ENCODE results near the gene AKAIN1.

DNA sequence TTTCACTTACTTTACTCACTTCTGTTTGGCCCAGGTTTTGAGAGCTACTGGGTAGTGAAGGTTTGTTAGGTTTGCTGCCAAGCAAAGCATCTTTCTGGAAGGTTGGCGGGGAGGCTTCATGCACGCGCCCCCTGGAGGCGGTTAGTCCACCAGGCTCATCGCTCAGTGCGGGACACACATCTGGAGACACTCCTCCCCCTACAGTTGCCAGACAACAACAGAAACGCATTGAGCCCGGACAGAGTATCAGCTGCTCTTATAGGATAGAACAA is 90.5 kb downstream of the MYOM1 start:
- PRO-cap, 3 experiments, result no peak in any of the 3 experiments
- RRBS, result no CpG with 5 or more reads among the region's 8 CpGs

DNA sequence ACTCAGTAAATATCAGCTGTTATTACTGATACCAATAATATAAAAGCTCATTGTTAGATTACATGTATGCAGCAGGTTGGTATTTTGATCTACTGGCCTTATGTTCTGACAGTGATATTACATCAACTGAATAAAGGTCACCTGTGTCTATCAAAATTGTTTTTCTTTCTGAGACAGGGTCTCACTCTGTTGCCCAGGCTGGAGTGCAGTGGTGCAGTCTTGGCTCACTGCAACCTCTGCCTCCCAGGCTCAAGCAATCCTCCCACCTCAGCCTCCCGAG is 1.0 kb upstream of the MYOM1 start:
- PRO-cap, 3 experiments, result no peak in any of the 3 experiments
- RRBS, result no CpG with 5 or more reads among the region's 1 CpG

DNA sequence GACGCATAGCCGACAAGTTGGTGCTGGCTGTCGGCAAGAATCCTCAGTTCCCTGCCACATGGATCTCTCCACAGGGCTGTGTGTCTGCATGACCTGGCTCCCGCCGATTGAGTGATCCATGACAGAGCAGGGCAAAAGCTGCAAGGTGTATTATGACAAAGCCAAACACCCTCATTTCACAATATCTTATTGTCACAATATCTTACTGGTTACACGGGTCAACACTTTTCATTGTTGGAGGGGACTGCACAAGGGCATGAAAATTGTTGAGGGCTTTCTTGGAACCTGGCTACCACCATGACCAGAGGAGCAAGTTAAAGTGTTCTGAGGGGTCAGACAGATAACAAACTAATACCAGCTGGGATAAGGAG is 4.3 kb downstream of the MYL12B start:
- PRO-cap, 3 experiments, result no peak in any of the 3 experiments
- RRBS, result no CpG with 5 or more reads among the region's 6 CpGs

- PRO-cap, 3 experiments, result no peak in any of the 3 experiments
- RRBS, result no CpG with 5 or more reads among the region's 4 CpGs
These were observed 14.2 kb downstream of the MYL12B start for GRCh38 chr18:3275966-3276760.

GRCh38 chr18:3280168-3280351 is 18.1 kb downstream of the MYL12B start:
- PRO-cap, 3 experiments, result no peak in any of the 3 experiments
- RRBS, result no CpG with 5 or more reads among the region's 3 CpGs

- PRO-cap, 3 experiments, result peak in 3 of 3 experiments; most common plus-strand start chr18:3450111 (in 1); most common minus-strand start chr18:3450031 (in 2)
- RRBS, result under 1% methylated on average over 20 of the region's 30 CpGs
These were observed 128 bp upstream of the TGIF1 start for GRCh38 chr18:3449940-3450148.

DNA sequence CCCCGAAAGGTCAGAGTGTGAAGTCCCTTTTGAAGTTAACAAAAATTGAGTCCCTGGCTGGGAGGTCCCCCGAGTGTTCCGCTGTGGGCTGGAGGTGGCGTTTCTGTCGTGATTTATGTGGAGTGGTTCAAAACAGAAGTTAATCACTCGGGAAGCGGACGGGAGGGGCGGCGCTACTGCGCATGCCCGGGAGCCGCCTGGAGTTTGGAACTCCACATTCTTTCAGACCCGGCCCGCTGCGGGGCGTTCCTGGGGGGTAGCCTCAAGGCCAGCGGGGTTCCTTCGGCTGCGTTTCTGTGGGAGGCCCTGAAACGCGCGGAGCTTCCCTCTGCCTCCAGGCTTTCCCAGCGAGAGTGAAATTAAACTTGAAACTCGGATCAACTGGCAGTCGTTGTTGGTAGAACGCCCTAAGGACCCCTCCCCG is 1.4 kb downstream of the TGIF1 start:
- PRO-cap, 3 experiments, result peak in 3 of 3 experiments; most common plus-strand start position 309 of the sequence (in 2); most common minus-strand start position 105 of the sequence (in 3)
- RRBS, result 11% methylated on average over 3 of the region's 28 CpGs

- PRO-cap, 3 experiments, result peak in 3 of 3 experiments; most common minus-strand start chr18:3593936 (in 3)
- RRBS, result no CpG with 5 or more reads among the region's 12 CpGs
These were observed 143.5 kb downstream of the TGIF1 start for GRCh38 chr18:3593288-3594034.

DNA sequence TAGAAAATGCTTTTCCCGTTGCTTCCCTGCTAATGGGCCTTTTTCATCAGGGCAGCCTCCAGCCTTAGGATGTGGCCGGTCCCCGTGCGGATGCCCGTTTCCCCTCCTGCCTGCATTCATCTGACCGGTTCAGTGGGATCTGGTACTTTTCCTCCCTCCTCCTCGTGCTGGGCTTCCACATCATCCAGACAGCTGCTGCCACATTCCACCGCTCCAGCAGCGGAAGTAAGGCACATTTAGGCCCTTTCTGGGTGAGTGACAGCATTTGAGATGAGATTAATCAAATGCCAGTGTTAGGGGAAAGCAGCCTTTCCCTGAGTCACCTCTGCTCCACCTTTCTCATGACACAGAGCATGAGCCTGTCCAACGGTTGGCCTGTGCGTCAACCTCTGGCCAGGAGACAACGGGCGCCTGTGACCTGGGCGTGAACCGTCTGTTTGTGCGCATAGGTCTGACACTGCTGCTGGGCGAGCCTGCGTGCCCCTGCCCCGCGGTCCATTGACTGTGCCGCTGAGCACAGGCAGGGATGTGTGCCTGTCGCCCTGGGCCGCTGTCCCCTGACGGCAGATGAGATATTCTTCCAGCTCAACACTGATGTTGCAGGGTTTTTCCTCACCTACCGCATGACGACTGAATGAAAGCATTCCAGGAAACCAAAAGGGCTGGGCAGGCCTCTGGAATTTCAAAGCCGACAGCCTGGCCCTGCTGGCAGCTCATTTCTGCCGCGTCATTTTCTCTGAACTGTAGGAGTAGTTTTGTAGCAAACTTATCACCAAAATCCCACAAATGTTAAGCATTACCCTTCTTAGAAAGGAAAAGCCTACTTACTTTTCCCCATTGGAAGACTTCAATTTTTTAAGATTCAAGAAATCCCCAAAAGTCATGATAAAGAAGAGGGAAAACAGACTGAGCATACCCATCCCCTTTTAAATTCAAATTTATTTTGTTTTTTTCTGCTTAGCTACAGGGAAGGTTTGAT is 174.1 kb downstream of the TGIF1 start:
- PRO-cap, 3 experiments, result peak in 3 of 3 experiments; most common plus-strand start position 501 of the sequence (in 3); most common minus-strand start position 500 of the sequence (in 3)
- RRBS, result 21% methylated on average over 5 of the region's 29 CpGs

- PRO-cap, 3 experiments, result no peak in any of the 3 experiments
- RRBS, result no CpG with 5 or more reads among the region's 15 CpGs
These were observed 203.8 kb downstream of the TGIF1 start for GRCh38 chr18:3653416-3654508.

GRCh38 chr18:3710493-3711488 is 260.8 kb downstream of the TGIF1 start:
- PRO-cap, 3 experiments, result no peak in any of the 3 experiments
- RRBS, result no CpG with 5 or more reads among the region's 11 CpGs

- PRO-cap, 3 experiments, result no peak in any of the 3 experiments
- RRBS, result no CpG with 5 or more reads among the region's 8 CpGs
These were observed 272.4 kb downstream of the TGIF1 start for GRCh38 chr18:3722202-3723038.

DNA sequence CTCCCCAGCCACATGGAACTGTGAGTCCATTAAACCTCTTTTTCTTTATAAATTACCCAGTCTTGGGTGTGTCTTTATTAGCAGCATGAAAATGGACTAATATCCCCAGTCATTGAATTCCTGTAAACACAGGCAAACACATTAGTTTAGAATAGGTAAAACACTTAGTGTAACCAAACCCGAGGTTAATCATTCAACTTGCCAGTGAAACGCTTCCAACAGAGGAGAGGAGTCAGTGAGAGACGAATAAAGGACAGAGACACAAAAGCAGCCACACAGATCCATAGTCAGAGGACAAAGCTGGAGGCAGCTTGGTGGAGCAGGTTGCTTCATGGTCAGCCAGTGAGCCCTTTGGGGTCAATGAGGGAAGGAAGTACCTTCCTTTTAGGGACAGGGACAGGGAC is 348.1 kb downstream of the TGIF1 start:
- PRO-cap, 3 experiments, result no peak in any of the 3 experiments
- RRBS, result no CpG with 5 or more reads among the region's 3 CpGs

GRCh38 chr18:4630430-4630629 is 175.2 kb upstream of the DLGAP1 start:
- PRO-cap, 3 experiments, result peak in 1 of 3 experiments; most common plus-strand start chr18:4630511 (in 1)
- RRBS, result no CpG with 5 or more reads among the region's 1 CpG

GRCh38 chr18:5196700-5197430 is at the start of gene AKAIN1:
Gene AKAIN1 (minus strand): TSS chr18:5197257.
- PRO-cap, 3 experiments, result no peak in any of the 3 experiments
- RRBS, result 2% methylated on average over 11 of the region's 57 CpGs

GRCh38 chr18:5423259-5423734 is 120.5 kb downstream of the EPB41L3 start:
- PRO-cap, 3 experiments, result no peak in any of the 3 experiments
- RRBS, result no CpG with 5 or more reads among the region's 10 CpGs

DNA sequence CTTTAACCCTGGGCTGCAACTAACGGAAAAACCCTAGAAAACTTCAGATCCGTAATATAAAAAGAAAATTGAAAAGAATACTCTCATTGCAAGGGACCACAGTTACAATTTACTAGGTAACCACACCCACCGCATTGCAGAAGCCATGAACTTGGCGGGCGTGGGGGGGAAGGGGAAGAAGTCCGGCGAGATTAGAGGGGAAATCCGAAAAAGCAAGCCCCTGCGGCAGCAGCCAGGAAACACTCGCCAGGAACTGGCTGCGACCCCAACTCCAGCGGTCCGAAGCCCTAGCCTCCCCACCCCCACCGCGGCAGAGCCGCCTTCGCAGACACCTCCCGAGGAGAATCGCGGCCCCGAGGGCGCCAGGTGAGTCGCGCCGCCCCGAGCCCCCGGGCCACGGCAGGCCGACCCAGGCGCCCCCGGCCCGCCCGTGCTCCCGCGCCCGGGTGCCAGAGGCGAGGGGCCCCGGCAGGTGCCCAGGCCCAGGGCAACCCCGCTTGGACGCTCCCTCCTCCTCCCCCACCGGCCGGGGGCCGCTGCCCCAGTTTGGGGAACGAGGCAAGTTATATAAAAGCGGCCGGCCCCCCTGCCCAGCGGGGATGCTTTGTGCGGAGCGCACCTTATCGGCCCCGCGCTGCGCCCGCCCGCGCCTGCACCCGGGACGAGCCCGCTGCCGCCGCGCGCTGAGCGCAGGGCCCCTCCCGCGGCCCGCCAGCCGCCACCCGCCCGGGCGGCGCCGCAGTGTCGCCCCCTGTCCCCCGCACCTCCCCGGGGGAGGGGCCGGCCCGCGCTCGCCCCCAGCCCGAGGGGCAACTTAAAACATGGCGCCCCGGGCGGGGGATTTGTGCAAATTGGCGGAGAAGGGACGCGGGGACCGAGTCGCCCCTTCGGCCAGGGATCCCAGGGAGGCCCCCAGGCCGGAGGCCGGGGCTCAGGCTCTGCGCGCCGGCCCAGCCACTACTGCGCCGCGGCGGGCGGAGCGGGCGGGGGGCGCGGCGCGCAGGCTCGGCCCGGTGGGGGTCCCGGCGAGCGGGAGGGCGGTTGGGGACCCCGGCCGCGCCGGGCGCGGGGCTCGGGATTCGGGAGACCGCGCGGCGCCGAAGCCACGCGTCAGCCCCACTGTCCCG is 740 bp downstream of the EPB41L3 start:
- PRO-cap, 3 experiments, result no peak in any of the 3 experiments
- RRBS, result 3% methylated on average over 58 of the region's 128 CpGs

GRCh38 chr18:6013563-6013987 is 118.3 kb upstream of the TMEM200C start:
- PRO-cap, 3 experiments, result no peak in any of the 3 experiments
- RRBS, result no CpG with 5 or more reads among the region's 7 CpGs

DNA sequence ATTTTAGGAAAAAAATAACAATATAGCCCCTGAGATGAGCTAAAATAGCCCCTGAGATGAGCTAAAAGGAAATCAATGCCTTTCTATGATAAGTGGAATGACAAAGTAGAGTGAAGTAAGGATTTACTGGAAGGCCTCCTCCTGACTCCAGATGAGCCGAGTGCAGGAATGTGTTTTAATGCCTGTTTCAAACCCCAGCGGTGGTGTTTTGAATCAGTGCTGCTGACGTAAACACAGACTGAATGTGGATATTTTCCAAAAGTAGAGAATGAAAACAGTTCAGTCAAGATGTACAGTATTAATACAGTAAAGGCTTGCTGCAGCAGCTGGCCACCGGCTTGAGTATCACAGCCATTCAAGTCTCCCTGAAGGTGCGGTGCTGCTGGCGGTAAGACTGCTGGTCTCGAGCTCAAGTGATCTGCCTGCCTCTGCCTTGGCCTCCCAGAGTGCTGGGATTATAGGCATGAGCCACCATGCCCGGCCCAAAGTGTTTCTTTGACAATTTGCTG is 46.7 kb downstream of the ARHGAP28 start:
- PRO-cap, 3 experiments, result no peak in any of the 3 experiments
- RRBS, result no CpG with 5 or more reads among the region's 8 CpGs

DNA sequence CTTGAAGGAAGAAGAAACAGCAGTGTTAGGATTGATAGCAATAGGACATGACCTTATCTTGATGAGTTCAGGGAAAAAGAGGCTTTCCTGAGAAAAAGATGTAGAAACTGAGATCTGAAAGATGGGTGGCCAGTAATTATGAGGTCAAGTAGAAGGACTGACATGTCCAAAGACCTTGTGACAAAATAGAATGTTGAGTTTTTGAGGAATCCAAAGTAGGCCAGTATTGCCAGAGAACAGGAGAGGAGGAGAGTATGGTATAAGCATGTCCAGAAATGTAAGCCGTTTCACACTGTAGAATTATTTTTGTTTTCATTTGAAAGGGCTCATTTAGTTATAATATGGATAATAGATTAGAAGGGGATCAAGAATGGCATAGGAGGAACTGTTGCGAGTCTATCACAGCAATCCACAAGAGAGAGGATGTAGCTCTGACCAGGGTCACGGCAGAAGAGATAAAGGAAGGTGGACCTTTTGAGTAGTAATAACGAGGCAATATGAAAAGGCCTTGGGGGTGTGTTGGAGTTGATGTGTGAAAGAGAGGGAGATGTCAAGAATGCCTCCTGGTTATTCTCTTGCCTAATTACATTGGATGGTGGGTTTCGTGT is 104.9 kb downstream of the ARHGAP28 start:
- PRO-cap, 3 experiments, result no peak in any of the 3 experiments
- RRBS, result no CpG with 5 or more reads among the region's 5 CpGs